Metanephros (tissue), 2 donors: ENCODE measurements around the genes RPAP3, OR10AD1 and C12orf54.

- RAMPAGE, long total RNA, result no peak
Observed at GRCh38 chr12:47391502-47392079, 311.8 kb upstream of the AMIGO2 start.

- RAMPAGE, long total RNA, result start-site peak on the minus strand at chr12:47705983-47706022, 520 and 41 reads in 2 replicates
Observed at GRCh38 chr12:47705345-47706400, at the start of gene RPAP3. RPAP3 (minus strand) TSS chr12:47706030.

- RAMPAGE, long total RNA, result no peak
Observed at GRCh38 chr12:47714935-47715170, 9.0 kb upstream of the RPAP3 start.

DNA sequence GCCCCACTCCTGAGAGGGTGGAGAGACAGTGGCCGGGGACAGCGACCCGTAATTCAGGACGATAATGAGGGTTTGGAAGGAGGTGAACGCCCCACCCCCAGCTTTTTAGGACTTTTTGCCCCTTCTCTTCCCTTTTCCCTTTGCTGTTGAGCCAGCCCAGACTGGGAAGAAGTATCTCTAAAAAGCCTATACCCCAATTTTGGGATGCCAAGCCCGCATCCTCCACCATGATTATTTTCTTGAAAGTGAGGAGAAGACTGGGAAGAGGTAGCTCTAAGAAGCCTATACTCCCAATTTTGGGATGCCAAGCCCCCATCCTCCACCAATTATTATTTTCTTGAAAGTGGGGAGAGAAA, 1.0 kb upstream of the RAPGEF3 start:
- RAMPAGE, long total RNA, result no peak

DNA sequence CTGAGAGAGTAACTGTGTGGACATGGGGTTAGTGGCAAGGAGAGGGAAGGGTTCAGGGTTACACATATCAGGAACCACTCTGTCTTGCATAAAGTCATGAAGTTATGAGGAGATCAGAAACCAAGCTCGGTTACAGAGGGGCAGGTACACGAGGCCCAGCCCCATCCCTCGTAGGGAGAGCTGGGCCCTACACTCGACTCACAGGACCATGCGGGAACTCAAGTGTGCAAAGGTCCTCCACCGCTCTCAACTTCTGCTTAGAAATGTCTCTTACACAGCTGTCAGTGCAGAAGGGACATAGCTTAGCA, 15.3 kb downstream of the SLC48A1 start:
- RAMPAGE, long total RNA, result no peak

GRCh38 chr12:47789672-47790235, 16.7 kb downstream of the SLC48A1 start:
- RAMPAGE, long total RNA, result no peak

DNA sequence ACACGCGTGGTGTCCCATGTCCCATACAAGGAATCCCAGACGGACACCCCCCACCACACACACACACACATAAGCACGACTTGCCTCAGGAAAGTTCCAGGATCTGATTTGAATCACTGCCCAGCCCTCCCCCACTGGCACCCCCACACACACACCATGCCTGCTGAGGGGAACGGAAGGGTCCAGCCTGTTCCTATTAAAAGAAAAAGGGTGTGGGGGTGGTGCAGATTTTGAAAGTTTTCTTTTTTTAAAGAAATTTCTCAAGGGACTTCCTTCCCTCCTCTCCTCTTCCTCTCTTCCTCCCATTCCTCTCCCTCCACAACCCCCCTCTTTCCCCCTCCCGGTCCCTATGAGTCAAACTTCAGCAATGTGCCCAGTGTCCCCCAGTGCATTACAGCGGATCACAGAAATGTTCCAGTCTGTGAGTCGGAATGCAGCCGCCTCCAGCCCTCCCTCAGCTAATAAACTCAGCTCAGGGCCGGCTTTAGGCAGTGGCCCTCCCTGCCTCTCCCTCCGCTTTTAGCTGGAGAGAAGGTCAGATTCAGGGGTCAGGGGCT, 774 bp upstream of the HDAC7 start:
- RAMPAGE, long total RNA, result no peak

DNA sequence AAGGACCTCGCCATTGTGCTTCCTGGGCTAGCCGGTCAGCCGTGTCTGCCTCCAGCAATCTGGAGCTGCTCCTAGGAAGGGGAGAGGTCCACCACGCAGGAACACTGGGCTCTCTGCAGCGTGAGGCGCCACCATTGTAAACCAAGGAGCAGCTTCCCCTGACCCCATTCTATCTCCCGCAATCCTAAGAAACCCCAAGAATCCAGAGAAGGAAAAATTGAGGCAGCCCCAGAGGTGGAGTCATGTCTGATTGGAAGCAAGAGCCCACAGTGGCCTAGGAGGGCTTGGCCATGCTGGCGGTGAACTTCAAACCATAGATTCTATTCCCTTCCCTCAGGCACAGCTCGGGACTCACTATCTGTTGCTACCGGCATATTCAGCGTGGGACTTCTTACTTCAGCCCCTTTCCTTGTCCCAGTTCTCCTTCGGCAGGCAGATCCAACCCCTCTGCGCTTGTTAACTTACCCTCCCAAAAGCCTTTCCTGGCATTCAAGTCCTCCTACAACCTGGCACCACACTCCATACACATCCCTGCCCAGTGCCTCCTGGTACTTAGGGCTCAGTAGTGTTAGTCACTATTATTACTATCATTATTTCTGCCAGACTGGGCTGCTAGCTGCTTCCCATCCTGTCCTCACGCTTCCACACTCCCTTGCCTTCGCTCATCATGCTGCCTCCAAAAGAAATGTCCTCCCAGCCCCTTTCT, 1.4 kb upstream of the HDAC7 start:
- RAMPAGE, long total RNA, result no peak

DNA sequence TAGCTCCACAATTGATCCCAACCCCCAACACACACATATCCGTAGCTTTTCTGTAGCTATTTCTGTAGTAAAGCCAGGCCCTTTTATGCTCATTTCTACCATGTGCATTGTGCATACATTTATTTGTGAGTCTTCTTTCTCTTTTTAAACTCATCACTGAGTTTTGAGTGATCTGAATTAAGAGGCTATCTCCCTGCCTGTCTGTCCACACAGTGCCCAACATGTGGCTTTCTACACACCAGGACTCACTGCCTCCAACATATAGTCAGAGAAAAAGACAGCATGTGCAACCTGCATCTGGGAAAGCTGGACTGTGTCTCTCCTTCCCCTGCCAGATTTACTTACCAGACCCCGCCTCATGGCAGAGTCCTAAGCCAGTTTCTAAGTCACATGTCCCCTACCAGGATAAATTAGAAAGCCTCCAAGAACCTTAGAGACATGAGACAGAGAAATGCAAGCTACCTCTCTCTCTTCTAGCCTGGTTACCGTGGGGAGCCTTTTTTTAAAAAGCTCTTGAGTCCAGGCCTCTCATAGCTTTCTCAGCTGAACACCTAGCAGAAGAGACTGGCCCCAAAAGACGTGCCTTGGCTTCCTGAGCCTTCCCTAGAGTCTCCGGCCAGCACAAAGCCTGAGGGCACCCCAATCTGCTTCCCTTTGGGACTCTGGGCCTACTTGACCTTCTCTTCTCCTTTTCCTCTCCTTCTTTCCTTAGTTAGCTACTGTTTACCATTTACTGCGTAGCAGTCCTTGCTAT, 2.7 kb upstream of the HDAC7 start:
- RAMPAGE, long total RNA, result no peak

DNA sequence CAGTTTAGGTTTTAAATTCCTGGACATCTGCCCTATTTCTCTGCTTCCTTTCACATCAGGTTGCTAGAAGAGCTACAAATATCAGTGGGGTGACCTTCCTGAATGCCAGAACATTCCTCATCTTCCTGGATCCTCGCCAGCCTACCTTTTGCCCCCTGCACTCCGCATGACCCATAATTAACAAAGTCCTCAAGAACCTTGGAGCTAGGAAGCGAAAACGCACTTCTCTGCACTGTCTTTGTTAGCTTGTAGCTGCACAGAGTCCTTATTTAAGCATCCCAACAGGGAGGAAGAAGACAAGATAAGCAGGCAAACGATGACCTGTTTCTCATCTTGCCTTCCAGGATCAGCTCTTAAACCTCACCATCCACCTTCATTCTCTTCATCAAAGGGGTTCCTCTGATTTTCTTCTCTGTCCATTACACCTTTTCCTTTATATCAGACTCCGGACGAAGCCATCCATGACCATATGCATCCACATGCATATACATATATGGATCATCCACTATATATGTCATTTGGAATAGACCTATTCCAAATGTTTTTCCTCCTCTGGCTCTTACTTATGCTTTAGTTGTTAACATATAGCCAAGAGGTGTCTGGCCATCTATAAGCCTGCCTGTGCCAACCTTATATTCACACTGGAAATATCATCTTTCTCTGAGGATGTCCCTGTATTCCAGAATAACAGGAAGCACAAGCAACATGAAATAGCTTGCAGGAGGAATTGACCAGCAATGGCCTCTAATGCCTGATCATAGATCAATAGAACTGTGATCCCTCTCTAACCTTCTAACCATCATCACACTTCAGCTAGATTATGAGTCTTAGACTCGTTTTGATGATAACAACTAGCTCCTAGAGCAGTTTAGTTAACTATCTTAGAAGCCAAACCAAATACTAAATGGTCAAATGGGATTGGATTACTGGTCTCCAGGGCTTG, 30.2 kb downstream of the VDR start:
- RAMPAGE, long total RNA, result no peak

DNA sequence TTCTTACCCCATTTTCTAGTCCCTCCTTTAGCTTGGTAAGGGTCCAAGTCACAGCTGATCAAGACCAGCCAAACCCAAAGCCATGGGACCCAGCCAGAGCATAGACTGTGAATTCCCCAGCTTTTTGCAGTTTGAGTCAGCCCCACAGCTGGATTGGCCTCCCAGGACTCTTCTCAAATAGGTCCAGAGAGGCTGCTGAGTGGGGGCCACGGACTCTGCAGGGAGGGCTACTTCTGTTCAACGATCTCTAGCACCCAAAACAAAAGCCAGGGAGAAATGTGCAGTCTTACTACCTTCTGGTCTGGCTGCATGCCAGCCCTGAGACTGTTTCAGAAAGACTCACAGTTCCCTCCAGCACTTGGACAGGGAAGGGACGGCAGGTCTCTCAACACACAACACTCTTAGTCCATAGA, 1.6 kb downstream of the VDR start:
- RAMPAGE, long total RNA, result no peak

DNA sequence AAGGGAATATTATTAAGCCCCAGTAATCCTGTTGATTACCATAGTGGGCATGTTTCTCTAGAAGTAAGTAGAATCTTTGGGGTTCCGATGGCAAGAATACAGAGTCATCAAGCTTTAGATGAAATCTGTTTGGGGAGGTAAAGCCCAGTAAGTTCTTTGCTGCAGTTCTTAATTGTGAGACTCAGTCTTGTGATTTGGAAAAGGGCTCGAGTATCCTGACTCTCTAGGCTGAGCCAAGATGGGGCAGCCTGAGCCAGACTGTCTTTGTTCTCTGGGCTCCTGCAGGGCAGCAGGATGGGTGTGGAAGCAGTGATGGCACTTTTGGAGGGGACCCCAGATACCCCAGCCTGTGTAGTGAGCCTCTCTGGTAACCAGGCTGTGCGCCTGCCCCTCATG, 18.3 kb downstream of the PFKM start:
- RAMPAGE, long total RNA, result no peak

GRCh38 chr12:48203275-48203587, at the start of gene OR10AD1:
OR10AD1 (minus strand) TSS chr12:48203292.
- RAMPAGE, long total RNA, result no peak

DNA sequence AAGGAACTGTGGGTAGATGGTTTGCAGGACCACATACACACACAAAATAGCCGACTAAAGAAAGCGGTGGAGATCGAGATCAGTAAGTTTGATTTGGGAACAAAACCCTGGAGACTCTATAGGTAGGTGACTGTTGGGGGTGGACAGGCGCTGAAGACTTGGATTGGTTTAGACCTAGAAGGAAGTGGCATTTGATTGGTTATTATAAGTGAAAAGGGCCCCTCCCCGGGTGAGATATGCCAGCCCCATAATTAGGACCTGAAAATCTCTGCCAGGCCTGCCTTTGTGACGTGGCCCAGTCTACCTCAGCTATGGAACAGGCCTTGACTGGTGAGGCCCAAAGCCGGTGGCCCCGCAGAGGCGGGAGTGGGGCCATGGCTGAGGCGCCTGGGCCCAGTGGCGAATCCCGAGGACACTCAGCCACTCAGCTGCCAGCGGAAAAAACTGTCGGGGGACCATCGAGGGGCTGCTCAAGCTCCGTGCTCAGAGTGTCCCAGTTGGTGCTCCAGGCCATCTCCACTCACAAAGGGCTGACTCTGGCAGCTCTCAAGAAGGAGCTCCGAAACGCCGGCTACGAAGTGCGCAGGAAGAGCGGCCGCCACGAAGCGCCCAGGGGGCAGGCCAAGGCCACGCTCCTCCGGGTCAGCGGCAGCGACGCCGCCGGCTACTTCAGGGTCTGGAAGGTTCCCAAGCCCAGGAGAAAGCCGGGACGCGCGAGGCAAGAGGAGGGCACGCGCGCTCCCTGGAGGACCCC, 378 bp downstream of the H1-7 start:
- RAMPAGE, long total RNA, result no peak

GRCh38 chr12:48482232-48482721, at the start of gene C12orf54:
C12orf54 (plus strand) TSS chr12:48482498.
- RAMPAGE, long total RNA, result no peak

- RAMPAGE, long total RNA, result no peak
Observed at GRCh38 chr12:48786479-48787653, 2.0 kb downstream of the ADCY6 start.

GRCh38 chr12:48924373-48925290, 660 bp downstream of the FKBP11 start:
- RAMPAGE, long total RNA, result no peak

GRCh38 chr12:48956175-48957240, 779 bp downstream of the ARF3 start:
- RAMPAGE, long total RNA, result no peak

- RAMPAGE, long total RNA, result no peak
Observed at GRCh38 chr12:48977190-48977707, 873 bp upstream of the WNT1 start.

GRCh38 chr12:48979434-48980559, 1.7 kb downstream of the WNT1 start:
- RAMPAGE, long total RNA, result no peak